Measurements from ENCODE around the genes C3 and ZNF358.

DNA sequence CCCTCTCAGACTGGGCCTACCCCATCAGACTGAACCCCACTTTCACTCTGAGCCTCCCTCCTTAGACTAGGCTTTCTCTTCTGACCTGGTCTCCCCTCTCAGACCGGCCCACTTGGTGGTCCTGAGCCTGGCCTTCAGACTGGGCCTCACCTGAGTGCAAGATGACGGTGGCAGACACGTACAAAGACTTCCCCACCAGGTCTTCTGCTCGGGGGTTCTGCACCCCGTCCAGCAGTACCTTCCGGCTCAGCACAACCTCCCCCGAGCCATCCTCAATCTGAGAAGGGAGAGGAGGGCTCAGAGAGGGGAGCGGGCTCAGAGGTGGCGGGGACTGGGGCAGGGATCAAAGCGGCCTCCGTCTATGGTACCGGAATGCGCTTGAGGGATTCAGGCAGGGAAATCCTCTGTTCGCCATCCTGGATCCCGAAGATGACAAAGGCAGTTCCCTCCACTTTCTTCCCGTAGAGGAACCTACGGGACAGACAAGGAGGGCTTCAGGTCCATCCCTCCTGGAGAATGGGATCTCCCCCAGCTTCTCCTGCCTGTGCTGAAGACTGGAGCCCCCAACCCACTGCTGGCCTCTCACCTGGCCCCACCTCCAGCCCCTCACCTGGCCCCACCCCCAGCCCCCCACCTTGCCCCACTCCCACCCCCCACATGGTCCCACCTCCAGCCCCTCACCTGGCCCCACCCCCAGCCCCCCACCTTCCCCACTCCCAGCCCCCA is 7.2 kb downstream of the C3 start:
- PRO-cap = no peak
- RAMPAGE, long total RNA, 2 experiments = no peak in any of the 2 experiments

DNA sequence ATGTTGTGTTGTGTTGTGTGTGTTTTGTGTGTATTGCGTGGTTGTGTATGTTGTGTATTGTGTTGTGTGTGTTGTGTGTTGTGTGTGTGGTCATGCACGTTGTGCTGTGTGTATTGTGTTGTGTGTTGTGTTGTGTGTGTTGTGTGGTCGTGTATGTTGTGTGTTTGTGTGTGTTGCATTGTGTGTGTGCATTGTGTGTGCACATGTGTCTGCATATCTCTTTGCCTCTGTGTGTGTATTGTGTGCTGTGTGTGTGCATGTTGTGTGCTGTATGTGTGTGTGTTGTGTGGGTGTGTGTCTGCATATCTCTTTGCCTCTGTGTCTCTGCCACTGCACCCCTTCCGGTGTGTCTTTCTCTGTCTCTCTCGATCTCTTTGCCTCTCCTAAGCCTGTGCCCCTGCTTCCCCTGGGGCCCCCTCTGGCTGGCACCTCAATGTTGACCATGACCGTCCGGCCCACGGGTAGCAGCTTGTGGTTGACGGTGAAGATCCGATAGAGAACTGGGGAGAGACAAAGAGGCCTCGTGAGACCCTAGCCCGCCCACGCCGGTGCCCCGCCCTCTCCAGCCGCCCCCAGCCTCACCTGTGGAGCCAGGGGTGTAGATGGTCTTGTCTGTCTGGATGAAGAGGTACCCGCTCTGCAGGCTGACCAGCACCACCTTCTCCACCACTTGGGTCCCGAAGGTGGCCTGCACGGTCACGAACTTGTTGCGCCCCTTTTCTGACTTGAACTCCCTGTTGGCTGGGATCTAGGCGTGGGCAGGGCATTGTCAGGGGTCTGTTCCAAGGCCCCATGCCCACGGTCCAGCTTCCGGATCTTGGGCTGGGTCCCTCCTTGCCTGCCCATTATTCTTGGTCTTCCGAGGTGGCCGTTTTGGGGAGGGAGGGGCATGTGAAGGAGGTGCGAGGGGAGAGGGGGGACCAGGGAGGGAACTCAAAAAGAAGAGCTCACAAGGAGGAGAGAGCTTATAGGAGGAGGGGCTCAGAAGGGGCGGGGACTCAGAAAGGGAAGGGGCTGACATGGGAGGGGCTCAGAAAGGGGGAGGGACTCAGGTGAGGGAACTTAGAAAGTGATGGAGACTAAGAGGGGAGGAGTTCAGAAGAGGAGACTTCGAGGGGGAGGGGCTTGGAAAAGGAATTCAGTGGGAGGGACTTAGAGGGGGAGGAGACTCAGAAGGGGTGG is 2.4 kb downstream of the C3 start:
- PRO-cap = no peak
- RAMPAGE, long total RNA, 2 experiments = no peak in any of the 2 experiments

DNA sequence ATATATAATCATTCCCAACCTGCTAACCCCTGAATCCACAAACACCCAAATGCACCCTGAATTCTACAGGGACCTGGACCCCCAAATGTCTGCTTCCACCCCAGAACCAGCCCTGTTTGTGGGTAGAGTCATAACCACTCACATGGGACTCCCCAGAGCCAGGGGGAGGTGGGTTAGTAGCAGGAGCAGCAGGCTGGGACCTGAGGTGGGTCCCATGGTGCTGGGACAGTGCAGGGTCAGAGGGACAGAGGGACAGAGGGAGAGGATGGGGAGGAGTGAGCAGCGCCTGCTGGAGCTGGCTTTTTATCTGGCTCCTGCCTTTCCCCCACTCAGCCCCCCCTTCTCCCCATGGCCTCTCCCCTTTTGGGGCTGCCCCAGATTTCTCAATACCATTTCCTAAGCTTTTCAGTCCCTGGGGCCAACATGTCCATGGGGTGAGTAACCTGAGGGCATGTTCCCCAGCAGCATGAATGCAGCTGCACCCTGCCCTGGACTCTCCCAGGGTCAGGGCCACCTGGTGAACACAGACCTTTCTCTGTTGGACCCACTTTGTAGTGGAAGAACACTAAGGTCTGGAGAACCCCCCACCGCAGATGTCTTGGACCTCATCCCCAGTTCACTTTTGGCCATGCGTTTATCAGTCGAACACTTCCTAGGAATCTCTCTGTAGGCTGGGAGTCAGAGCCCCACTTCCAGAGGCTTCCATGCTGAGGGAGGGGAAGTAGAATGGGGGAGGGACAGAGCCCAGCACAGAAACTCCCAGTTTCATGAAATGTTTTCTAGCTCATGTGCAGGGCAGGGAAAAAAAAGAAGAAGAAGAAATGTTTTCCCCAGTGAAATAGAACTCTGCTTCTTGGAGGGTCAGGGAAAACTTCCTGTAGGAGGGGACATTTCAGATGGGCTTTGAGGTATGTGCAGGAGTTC is at the start of gene C3:
C3 (minus strand) TSS at position 277 of the 924 bp plus-strand sequence.
- PRO-cap = bidirectional peak, plus-strand start at position 433 of the sequence, minus-strand start at position 277 of the sequence
- RAMPAGE, long total RNA, 2 experiments = start-site peak on the minus strand in 2 of 2 experiments, centred at positions 257 to 277 of the sequence, 217 to 444 reads per replicate

DNA sequence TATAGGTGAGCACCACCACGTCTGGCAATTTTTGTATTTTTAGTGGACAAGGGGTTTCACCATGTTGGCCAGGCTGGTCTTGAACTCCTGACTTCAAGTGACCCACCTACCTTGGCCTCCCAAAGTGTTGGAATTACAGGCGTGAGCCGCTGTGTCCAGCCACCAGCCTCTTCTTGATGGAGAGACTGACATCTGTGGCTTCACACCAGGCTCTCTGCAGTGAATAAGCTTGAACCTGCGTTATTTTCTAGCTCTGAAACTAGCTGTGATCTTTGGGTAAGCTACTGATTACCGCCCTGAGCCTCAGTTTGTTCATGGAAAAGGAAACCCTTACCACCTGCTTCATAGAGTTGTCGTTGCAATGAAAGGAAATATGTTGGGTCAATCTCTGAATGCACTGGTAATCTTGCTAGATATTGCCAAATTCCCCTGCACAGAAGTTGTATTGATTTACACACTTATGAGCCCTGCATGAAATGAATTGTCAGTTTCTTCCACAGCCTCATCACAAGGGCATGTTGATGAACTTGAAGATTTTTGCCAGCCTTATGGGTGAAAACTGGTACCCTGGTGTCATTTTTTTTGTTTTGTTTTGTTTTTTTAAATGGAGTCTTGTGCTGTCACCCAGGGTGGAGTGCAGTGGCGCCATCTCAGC is 1.9 kb upstream of the C3 start:
- PRO-cap = no peak
- RAMPAGE, long total RNA, 2 experiments = no peak in any of the 2 experiments

DNA sequence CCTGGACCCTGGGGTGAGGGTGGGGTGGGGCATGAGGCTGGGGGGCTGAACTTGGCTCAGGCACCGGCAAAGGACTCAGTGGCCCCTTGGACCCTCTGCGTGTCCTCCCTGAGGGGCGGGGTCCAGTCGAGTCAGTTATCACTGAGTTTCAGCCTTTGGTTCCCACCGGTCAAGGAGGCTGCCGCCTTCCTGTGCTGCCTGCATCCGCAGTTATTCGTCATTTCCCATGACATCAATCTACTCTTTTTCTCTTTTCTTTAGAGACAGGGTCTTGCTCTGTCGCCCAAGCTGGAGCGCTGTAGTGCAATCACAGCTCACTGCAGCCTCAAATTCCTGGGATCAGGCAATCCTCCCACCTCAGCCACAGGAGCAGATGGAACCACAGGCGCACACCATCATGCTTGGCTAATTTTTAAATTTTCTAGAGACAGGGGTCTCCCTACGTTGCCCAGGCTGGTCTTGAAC is 3.0 kb downstream of the GPR108 start:
- PRO-cap = no peak
- RAMPAGE, long total RNA, 2 experiments = no peak in any of the 2 experiments

DNA sequence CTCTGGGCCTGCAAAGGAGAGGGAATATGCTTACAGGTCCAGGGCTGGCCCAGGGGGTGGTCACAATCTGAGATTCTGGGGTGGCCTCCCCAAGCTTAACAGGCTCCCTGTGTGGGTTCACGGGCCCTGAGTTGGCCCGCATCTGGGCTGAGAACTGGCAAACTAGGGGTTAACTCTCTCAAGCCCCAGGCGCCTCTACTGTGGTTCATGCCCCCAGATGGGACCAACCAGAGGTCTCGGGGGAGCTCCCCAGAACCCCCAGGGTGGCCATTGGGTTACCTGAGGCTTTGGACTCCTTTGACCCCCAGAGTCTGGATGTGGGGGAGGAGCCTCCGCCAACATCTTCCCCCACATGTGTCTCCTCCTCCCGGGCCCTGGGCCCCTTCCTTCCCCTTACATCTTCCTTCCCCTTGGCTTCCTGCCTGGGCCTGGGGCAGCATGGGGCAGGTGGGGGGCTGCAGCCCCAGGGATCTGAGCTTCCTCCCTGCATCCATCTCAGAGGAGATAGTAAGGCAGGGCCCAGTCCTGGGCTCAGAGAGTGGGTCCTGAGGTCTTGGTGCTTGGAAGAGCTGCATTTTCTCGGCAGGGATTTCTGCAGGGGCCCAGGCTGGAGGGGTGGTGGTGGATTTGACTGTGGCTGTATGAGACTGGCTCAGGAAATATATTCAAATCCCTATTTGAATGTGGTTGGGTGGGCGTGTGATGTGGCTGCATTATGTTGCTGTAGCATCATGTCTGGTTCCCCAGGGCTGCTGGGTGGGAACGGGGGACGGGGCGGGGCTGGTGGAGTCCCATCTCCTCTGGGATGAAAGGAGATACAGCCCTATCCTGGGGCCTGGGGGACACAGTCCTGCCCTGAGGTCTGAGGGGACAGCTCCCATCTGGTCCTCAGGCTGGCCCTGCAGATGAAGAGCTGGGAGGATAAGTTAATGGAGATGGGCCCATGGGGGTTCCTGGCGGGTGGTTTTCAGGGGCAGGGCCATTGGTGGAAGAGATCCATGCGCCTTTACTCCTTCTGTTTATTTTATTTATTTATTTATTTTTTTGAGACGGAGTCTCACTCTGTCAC is 926 bp downstream of the VAV1 start:
- PRO-cap = no peak
- RAMPAGE, long total RNA, 2 experiments = no peak in any of the 2 experiments

- PRO-cap = no peak
- RAMPAGE, long total RNA, 2 experiments = no peak in any of the 2 experiments
Observed at GRCh38 chr19:6827893-6829284, 55.9 kb downstream of the VAV1 start.

- PRO-cap = no peak
- RAMPAGE, long total RNA, 2 experiments = no peak in any of the 2 experiments
Observed at GRCh38 chr19:6967804-6968049, 53.5 kb downstream of the MBD3L2B start.

GRCh38 chr19:7069809-7070272 is 338 bp downstream of the ZNF557 start:
- PRO-cap = no peak
- RAMPAGE, long total RNA, 2 experiments = no peak in any of the 2 experiments

DNA sequence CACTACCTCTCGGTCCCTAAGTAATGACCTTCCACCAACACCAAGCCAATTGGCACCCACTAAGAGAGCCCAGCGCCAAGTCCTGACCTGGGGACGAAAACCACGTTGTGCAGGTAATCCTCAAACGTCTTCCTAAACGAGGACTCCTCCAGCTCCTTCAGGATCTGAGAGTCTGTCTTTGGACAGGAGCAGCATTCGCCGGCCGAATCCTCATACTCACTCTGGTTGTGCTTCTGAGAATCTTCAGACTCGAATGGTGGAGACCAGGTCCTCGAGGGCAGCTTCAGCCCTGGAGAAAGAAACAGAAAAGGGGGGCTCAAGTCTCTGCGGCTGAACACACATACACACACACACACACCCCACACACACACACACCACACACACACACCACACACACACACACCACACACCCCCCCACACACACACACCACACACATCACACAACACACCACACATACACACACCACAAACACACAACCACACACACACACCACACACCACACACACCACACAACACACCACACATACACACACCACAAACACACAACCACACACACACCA is 83.2 kb downstream of the ZNF557 start:
- PRO-cap = no peak
- RAMPAGE, long total RNA, 2 experiments = start-site peak on the minus strand in 1 of 2 experiments, centred at position 172 of the sequence, 33 reads per replicate

GRCh38 chr19:7197714-7198675 is 96.2 kb downstream of the INSR start:
- PRO-cap = bidirectional peak, plus-strand start at chr19:7198294, minus-strand start at chr19:7198076
- RAMPAGE, long total RNA, 2 experiments = start-site peak on the plus strand in 1 of 2 experiments, at chr19:7198272-7198323 at its widest, 10 reads per replicate; start-site peak on the minus strand in 1 of 2 experiments, at chr19:7197911-7198197 at its widest, 10 to 17 reads per replicate

DNA sequence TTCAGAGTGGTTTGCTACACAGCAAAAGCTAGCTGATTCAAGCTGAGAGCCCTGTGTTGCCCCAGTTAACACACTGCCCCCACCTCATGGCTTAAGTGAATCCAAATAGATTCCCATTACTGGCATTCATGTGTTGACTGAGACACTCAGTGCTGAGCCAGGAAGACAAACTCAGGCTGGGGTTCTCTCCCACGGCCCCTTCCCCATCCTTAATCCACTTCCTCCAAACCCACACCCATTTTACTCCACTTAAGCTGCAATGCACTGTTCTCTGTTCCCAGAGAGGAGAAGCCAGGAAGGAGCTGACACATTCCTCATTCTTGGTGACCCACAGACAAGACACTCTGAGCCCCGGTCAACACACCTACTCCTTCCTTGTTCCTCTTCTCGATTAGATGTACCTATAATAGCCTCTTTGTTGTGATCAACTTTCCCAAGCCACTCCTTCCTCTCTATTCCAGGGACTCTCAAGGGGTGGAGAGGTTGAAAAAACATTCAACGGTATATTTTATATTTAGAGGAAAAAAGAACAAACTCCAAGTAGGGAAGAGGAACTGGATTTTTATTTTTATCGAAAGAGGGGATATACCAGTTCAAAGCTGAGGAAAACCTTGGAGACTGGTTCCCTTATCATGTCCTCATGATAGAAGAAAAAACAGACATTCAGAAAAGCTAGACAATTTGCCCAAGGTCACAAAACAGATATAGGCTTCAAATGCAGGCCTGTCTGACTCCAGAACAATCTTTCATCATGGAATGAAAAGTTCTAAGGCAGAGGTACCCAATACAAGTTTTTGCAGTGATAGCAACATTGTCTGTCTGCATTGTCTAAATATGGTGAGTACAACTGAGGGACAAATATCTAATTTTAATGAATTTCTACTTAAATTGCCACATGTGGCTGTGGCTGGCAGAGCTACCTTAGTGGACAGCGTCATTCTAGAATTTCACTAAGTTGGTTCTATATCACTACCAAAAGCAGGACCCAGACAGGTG is 46.9 kb downstream of the INSR start:
- PRO-cap = no peak
- RAMPAGE, long total RNA, 2 experiments = no peak in any of the 2 experiments

DNA sequence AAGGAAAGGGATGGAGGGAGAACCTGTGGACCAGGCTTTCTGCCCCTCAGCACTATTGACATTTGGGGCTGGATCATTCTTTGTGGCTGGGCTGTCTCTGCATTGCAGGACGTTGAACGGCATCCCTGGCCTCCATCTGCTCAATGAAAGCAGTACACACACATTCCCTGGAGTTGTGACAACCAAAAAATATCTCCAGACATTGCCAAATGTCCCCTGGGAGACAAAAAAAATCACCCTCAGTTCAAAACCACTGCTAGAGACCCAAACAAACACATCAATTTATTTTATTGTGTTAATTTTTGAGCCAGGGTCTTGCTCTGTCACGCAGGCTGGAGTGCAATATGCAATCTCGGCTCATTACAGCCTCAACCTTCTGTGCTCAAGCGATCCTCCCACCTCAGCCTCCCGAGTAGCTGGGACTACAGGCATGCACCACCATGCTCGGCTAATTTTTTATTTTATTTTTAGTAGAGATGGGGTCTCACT is 43.2 kb downstream of the INSR start:
- PRO-cap = no peak
- RAMPAGE, long total RNA, 2 experiments = no peak in any of the 2 experiments

DNA sequence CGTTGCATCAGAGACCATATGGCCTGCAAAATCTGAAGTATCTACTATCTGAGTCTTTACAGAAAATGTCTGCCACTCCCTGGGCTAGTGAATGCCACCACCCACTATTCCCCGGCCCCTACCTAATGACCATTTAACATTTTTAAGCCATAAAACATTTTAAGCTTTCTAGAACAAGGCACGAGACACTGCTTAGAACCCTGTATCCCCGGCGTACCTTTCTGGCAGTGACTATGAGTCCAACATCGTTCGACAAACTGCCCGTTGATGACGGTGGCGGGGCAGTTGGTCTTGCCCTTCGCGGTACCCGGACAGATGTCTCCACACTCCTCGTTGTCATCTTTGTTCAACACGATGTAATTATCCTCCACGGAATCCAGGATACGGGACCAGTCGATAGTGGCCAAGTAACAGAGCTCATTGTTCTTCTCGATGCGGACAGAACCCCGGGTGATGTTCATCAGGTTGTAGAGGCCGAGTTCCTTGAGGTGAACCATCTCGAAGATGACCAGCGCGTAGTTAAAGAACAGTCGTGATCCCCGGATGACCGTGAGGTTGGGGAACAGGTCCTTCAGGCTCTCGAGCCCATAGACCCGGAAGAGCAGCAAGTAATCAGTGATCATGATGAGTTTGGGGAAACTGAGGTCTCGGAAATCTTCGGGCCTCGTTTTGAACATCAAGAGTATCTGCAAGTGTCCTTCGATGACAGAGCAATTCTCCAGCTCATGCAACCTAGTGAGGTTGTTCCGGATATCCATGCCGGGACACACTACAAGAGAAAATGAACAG is 26.9 kb downstream of the INSR start:
- PRO-cap = no peak
- RAMPAGE, long total RNA, 2 experiments = no peak in any of the 2 experiments

DNA sequence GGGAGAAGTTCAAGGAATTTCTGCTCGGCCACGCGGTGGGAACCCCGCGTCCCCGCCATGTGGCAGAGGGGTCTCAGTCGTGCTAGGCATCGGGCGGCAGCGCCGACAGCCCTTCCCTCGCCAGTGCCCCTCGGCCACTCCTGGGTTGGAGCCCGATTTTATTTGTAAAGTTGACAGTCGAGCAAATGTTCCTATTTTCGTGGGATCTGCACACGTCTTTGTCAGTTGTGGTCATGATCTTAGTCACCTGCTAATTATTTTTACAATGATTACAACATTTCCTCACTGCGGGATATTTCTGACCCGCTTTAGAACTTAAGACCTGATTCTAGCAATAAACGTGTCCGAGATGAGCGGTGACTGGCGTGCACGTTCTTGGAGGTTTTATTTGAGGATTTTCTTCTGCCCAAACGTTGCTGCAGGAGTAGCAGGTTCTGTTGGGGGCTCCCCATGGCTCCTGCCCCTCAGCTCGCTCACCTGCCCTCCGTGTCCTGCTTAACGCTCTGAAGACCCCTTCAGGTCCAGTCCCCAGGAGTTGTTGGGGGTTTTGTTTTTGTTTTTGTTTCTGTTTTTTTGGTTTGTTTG is 16.6 kb downstream of the PEX11G start:
- PRO-cap = no peak
- RAMPAGE, long total RNA, 2 experiments = no peak in any of the 2 experiments

- PRO-cap = no peak
- RAMPAGE, long total RNA, 2 experiments = no peak in any of the 2 experiments
Observed at GRCh38 chr19:7482735-7483684, 5.8 kb downstream of the PEX11G start.

DNA sequence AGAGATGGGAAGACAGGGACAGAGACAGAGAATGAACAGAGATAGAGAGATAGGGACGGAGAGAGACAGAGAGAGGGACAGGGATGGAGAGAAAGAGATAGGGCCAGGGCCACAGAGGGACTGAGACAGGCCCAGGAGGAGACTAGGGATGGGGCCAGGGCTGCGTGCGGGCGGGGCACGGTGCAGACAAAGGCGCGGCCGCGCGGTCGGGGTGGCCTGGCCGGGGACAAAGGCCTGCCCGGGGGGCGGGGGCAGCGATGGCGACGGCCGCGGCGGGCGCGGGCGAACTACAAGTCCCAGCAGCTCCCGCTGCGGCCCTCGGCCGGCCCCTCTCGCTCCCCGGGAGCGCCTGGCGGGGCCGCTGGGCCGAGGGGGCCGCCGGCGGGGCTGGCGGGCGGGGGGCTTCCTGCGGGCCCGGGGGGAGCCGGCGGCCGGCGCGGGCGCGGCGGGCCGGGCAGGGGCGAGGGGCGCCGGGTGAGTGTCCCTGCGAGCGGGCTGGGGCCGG is at the start of gene ZNF358:
ZNF358 (plus strand) TSS at position 328 of the 505 bp plus-strand sequence.
- PRO-cap = bidirectional peak, plus-strand start at position 345 of the sequence, minus-strand start at position 228 of the sequence
- RAMPAGE, long total RNA, 2 experiments = no peak in any of the 2 experiments

GRCh38 chr19:7525968-7526752 is 3.7 kb downstream of the MCOLN1 start:
- PRO-cap = no peak
- RAMPAGE, long total RNA, 2 experiments = no peak in any of the 2 experiments

- PRO-cap = no peak
- RAMPAGE, long total RNA, 2 experiments = no peak in any of the 2 experiments
Observed at GRCh38 chr19:7534396-7534833, 1.1 kb upstream of the PNPLA6 start.

DNA sequence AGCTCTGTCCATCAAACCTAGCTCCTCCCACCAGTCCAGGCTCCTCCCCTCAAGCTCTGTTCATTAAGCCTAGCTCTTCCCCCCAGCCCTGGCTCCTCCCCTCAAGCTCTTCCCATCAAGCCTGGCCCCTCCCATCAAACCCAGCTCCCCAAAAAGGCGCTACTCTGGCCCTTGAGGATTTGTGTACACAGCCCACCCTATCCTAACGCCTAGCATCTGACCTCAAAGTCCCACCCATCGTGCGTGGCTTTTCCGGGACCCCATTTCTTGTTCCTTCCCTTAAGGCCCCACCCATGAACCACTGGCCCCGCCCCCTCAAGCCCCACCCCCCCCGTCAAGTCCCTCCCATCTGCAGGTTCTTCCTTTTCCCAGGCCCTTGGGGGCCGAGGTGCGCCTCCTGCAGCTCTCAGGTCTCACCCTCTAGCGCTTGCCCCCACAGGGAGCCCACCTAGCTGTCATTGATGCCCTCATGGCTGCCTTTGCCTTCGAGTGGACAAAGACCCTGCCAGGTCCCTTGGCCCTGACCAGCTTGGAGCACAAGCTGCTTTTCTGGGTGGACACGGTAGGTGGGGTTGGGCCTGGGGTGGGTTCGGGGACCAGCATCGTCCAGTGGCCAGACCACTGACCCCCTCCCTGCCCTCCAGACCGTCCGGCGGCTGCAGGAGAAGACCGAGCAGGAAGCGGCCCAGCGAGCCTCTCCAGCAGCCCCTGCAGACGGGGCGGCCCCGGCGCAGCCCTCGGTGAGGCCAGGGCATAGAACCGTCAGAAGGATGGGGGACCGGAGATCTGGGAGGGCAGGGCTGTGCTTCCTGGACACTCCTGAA is 10.4 kb downstream of the CAMSAP3 start:
- PRO-cap = no peak
- RAMPAGE, long total RNA, 2 experiments = no peak in any of the 2 experiments

Measured in body of pancreas (tissue), 2 donors.